Suprapubic skin (tissue), 4 donors: ENCODE results near the genes BCHE and SERPINI1.

DNA sequence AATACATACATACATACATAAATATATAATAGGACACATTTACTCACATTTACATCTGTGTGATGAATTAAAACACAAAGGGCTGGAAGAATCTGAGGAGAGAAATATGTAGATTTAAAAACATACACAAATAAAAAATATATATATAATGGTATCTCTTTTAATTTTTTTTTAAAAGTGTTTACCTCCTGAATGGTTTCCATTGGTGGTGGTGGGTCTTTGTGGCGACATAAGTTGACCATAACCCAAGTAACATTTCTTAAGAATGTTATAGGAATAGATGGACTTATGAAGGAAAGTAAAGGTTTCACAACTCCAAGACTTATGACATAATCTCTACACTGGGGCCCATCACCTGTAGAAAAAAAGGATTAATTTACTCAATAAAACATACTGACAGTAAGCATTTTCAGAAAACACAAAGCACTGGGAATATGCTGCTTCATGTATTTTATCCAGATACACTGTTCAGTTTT, 39.6 kb downstream of the KPNA4 start:
- PRO-cap, result no peak
- RAMPAGE, long total RNA, 4 experiments, result start-site peak on the minus strand in 1 of 4 experiments, centred at position 233 of the sequence, 20 reads per replicate

DNA sequence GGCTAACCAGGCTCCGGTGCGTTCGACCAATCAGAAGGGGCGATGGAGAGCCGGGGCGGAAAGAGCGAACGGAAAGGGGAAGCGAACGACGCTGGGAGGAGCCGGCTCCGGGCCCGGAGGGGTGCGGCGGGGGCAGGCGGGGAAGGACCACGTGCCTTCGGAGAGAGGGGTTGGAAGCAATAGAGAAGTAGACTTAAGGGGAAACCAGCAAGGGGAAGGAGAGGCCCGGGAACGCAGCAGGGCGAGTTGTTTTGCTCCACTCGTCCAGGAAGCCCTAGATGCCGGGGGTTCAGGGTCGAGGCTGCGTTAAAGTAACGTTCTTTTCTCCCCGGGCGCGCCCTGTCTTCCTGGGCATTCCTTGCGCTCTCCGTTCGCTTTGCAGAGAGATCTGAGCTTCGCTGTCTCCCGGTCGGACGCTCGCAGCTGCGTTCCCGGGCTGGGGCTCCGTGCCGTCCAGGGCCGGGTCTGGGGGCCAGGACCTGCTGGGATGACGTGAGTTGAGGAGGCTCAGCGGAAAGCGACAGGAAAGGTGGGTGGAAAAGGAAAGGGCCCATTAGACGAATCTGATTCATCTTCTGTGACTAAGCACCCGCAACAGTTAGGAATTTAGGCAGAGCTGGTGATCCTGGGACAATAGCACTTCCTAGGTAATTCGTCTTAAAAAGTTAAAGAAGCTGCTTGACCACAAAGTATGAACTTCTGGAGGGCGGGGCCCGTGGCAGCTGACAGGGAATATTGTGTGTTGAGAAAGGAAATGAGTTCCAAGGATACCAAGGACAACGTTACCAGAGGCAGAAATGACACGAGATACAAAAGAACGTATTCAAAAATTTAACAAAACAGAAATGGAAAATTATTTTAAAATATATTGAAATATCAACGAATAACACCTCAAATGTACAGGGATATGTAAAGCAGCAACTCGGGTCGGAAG, 521 bp upstream of the KPNA4 start:
- PRO-cap, result bidirectional peak, plus-strand start at position 60 of the sequence, minus-strand start outside the sequence; bidirectional peak, plus-strand start at position 613 of the sequence, minus-strand start at position 467 of the sequence
- RAMPAGE, long total RNA, 4 experiments, result start-site peak on the plus strand in 3 of 4 experiments, centred at positions 172 to 459 of the sequence, 6 to 22 reads per replicate

DNA sequence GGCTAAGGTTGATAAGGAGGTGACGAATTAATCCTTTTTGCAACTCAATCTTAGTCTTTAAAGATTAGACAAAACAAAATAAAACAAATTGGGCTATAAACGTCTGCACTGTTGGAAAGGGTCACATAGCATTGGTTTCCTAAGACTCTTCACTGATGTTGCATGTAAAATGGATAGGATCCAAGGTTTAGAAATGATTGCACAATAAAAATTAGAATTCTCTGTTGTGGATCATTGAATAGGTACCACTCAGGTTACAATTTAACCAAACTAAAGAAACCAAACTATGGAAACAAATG, 34.6 kb upstream of the KPNA4 start:
- PRO-cap, result no peak
- RAMPAGE, long total RNA, 4 experiments, result no peak in any of the 4 experiments

DNA sequence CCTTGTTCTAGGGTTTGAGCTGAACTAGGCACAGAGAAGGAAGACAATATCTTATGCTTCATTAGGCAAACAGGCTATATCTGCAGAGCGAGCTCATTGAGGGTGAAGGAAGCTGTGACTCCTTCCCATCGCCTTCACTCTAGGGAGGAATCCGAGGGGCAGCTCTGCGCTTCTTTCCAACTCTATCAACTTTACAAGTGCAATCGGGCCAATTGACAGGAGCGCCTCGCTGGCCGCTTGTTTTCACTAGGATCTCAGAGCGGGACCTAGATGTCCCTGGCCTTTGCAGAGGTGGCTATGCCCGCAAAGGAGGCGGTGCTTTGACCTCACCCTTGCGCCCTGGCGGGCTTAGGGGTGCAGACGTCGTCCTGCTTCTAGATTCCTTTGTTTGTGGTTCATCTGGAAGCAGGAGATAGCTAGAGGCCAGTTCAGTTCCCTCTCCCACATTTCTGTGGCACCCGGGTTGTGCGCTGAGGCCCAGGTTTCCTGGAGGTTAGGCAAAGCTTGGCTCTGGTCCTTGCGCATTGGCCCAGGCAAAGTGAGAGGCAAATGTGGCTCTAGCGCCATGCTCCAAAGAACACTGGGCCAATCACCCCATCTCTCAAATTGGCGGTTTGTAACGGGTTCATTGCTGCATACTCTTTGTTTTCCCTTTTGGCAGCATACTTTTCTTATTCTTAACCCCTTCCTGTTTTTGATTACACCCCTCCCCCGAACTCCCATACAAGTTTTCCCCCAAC, 1.2 kb downstream of the PPM1L start:
- PRO-cap, result no peak
- RAMPAGE, long total RNA, 4 experiments, result no peak in any of the 4 experiments

DNA sequence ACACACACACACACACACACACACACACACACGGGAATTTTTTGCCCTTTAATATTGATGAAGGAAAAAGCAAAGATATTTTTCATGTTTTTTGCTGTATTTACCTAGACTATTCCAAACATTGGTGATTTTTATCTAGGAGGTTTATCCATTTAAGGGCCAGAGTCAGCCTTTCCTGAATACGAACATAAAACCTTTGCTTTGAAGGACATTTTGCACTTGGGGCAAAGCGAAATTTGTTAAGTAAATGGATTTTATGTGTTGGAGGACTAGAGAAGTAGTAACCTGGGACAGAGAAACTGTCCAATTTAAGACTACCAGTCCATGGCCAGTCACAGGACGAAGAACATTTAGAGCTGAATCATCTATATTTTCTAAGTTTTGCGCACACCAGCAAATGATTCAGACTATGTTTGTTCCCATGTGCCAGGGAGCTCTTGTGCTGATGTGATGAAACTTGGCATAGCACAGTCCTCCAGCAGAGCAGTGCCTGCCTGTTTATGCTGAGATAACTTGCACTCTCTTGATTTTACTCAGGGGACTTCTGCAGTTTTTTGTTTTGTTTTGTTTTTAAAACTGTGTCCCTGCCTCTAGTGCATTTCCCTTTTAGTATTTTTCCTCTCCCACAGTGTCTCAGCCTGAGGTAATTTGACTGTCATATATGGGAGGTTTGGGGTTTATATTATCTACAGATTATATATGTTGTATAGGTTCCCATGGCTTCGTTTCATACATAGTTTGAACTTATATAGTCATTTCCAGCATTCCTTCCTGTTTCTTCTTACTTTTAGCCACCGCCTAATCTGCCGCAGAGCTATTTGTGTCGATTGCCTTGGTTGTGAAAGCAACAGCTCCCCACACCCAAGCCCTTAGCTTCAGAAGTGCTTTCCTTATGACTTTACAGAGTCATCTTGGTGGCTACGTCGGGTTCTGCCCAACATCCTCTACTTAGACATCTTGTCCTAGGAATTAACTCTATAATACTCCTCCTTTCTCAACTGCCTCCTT, 45.4 kb downstream of the PPM1L start:
- PRO-cap, result no peak
- RAMPAGE, long total RNA, 4 experiments, result no peak in any of the 4 experiments

DNA sequence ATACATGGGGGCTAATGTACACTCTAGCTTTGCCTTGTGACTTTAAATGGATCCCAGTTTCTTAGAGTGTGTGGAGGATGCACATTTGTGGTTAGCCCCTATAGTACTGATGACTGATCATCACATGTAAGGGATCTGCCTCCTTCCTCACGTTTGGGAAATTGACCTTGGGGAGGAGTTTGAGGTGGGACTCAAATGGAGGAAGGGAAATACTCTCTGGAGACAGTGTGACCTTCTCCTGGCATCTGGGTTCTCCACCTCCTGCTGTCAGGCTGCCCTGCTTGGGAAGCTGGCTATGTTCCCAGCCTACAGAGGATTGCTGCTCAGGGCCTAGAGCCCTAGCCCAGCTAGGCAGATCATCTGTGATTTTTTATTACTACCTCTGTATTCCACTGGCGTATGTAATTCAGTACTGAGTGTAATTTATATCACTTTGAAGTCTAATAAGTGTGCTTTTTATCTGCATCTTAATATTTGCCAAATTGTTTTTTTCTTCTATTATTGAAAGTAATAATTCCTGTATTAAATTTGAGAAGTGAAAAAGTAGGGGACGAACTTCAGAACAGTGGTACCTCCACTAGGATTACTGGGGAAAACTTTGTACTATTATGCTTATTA, 48.8 kb downstream of the PPM1L start:
- PRO-cap, result no peak
- RAMPAGE, long total RNA, 4 experiments, result no peak in any of the 4 experiments

DNA sequence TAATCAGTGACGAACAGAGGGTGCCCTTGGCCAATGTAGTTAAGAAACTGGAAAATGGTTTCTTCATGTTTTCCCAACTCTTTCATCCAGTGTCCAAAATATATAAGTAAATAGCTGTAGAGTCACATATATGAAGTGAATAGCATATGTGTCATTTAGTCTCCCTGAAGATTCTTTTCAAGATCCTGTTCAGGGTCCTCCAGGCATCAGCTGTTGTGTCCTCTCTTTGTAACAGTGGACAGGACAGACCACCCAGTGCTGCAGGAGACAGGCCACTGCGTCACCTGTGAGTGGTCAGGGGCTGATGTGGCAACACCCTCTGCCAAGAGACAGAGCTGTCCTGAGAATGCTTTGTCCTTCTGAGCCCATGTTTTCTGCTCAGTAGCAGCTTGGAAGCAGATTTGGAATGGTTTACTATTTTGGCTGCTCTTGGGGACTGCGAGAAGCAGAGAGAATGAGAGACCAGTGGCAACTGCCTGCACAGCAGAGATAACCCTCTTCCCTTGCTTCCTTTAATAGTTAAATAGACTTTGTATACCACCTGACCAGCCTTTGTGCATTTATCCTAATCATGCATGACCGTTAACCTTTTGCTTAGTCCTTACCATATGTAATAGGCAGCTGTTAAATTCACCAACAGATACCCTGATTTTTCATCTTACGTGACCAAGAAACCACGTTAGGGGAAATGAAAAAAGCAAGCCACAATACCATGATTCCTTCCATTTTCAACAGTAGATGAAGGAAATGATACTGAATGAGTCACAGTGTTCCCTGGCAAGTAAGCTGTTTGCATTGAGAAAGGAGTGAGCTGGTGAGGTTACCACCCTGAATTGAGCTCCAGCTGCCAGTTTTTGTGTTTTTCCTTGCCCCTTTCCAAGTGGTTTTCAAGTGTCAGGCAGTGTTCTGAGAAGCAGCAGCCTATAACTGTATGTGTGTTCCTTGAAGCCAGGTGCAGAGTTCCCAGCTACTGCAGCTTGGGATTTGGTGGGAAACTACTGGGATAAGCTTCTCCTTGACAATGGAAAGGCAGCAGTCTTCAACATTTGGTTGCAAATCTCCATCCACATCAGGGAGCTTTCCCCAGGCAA, 35.5 kb downstream of the B3GALNT1 start:
- PRO-cap, result no peak
- RAMPAGE, long total RNA, 4 experiments, result no peak in any of the 4 experiments

DNA sequence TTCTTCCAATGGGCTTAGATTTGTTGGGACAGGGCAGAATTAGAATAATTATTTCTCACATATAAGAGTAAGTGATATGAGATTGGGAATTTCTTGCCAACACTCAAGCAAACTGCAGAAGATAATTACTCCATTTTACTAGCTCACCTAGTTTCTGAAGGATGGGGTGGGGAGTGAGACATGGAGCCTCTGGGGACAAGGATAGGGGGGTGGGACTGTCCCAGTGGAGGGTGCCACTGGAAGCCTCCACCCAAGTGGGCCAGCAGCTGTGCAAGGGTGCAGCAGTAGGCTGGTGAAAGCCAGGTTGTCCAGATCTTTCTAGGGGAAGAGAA, 28.0 kb downstream of the B3GALNT1 start:
- PRO-cap, result no peak
- RAMPAGE, long total RNA, 4 experiments, result no peak in any of the 4 experiments

- PRO-cap, result no peak
- RAMPAGE, long total RNA, 4 experiments, result start-site peak on the plus strand in 2 of 4 experiments, at chr3:161228714-161228874 at its widest, 7 to 11 reads per replicate
Observed at GRCh38 chr3:161228197-161228999, 7.3 kb downstream of the NMD3 start.

DNA sequence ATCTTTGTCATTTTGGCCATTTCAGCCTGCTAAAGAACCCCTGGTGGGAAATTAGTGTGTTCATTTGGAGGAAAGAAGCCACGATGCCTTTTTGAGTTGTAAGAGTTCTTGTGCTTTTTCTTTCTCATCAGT, 627.6 kb downstream of the SI start:
- PRO-cap, result no peak
- RAMPAGE, long total RNA, 4 experiments, result no peak in any of the 4 experiments

DNA sequence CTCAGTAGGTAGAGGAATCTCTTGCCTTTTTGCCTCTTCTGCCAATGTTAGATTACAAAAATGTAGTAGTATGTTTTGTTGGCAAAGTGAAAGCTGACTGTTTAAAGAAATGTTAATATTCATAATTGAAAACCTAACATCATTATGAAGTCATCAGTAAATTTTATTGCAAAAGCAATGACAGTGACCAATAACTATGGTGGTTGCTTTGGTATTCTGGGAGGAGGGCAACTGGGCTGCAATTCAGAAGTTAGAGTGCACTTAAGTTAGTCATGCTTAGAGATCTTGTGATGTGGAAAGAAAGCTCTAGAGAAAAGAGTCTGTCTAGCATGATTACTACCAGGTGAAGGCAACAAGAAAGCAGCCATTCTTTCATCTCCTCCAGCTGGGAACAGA, 625.7 kb downstream of the SI start:
- PRO-cap, result no peak
- RAMPAGE, long total RNA, 4 experiments, result no peak in any of the 4 experiments

GRCh38 chr3:165837024-165837750, at the start of gene BCHE:
Gene BCHE (minus strand): TSS chr3:165837423.
- PRO-cap, result unidirectional peak, minus-strand start at chr3:165837420; unidirectional peak, minus-strand start at chr3:165837490
- RAMPAGE, long total RNA, 4 experiments, result start-site peak on the minus strand in 2 of 4 experiments, at chr3:165837382-165837465 at its widest, 11 to 38 reads per replicate

GRCh38 chr3:165918562-165918914, 81.3 kb upstream of the BCHE start:
- PRO-cap, result no peak
- RAMPAGE, long total RNA, 4 experiments, result no peak in any of the 4 experiments

DNA sequence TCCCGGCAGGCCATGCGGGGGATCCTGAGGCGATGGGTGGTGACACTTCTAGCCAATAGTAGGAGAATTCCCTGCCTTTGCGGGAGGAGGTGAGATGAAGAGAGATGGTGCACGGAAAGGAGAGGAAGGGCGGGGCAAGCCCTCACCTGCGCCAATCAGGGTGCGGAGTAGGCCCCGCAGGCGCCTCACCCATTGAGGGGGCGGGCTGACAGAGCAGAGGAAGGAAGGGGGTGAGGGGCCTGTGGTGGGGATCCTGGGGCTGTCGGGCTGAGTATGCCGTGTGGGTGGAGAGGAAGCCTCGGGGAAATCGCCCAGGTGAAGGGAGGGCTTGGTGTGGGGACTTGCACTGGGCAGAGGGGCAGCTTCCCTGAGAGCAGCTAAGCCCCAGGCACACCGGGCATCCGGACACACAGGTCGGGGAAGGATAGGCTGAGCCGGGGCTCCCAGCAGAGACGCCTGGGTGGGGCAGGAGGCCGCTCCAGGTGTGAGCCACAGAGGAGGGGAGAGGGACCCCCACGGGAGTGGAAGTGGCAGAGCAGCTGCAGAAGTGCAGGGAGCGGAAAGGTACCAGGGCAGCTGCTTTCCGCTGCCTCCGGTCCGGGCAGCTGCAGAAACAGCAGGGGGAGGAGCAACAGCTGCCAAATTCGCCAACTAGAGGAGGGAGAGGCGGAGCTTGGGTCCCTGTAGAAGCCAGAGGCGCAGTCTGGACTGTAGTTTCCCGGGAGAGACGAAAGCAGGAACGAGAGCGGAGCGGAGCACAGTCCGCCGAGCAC, at the start of gene SERPINI1:
Gene SERPINI1, plus strand, starts transcription at position 711 of the 773 bp plus-strand sequence.
- PRO-cap, result bidirectional peak, plus-strand start at position 216 of the sequence, minus-strand start outside the sequence; bidirectional peak, plus-strand start at position 713 of the sequence, minus-strand start at position 603 of the sequence
- RAMPAGE, long total RNA, 4 experiments, result start-site peak on the plus strand in 3 of 4 experiments, centred at positions 696 to 724 of the sequence, 5 to 25 reads per replicate

DNA sequence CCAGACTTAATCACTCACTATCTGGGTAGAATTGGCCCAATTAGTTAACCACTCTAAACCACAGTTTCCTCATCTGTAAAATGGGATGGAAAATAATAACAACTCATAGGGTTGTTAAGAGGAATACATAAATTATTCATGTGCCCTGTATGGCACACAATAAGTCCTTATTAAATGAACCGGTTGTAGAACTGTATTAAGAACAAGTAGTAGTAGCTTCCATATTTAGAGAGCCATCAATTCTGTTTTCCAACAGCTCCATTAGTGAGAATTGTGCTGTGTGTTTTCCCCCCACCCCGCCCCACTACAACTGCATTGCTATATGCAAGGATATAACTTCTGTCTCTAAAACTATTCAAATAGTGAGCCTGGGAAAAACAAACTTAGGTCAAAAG, 138.8 kb downstream of the SERPINI1 start:
- PRO-cap, result no peak
- RAMPAGE, long total RNA, 4 experiments, result no peak in any of the 4 experiments

DNA sequence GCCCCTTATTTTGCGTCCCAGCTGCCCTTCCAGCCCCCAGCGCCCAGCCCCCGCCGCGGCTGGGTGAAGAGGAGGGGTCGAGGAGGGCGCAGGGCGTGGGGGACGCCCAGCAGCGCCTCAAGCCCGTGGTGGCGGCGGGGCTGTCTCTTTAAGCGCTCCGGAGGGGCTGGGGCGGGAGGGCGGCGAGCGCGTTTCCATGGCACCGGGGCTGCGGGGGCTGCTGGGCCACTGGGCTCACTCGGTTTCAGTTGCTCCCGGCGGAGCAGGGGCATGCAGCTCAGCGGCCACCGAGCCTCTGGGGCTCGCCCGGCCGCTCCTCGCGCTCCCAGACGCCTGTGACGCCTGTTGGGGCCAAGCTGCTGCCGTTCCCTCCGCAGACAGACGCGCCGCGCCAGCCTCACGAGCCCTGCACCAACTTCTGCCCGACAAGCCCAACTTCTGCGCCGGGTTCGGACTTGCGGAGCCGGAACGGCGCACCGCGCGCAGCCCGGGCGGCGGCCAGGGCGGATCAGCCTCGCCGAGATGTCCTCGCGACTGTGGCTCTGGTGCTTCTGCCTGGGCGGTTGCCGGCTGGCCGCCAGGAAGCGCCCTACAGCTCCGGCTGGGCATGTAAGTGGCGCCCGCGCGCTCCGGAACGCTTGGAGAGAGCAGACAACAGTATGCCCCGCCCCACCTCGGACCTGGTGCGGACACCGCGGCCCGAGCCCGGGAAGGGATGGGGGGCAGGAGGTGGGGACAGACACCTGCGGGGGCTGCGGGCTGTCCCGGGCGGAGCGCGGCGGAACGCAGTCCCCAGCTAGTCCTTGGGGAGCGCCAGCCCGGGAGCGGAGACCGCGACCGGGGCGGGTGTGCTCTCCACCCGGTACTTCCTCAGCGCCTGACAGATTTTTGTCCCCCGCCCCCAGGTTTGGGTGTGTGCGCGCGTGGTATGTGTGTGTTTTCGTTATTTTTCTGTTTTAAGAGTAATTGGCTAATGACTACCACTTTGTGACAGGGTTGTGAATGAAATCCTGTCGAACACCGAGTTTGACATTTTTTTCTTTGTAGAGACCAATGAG, 154.0 kb upstream of the GOLIM4 start:
- PRO-cap, result no peak
- RAMPAGE, long total RNA, 4 experiments, result no peak in any of the 4 experiments

DNA sequence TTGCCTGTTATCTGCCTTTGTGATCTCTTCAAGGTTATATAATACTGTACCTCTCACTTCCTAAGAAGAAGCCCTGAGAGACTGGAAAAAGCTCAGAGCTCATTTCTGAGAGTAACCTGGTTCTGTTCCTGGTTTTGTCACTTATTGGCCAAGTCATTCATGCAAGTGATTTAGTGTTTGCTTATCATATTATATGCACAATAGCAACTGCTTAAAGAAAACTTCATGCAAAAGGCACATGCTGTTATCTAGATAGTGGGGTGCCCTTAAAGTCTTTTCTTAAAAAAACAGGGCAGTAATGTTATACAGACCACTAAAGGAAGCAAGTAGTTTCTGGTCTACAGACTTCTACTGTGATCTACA, 782.4 kb upstream of the GOLIM4 start:
- PRO-cap, result no peak
- RAMPAGE, long total RNA, 4 experiments, result no peak in any of the 4 experiments

DNA sequence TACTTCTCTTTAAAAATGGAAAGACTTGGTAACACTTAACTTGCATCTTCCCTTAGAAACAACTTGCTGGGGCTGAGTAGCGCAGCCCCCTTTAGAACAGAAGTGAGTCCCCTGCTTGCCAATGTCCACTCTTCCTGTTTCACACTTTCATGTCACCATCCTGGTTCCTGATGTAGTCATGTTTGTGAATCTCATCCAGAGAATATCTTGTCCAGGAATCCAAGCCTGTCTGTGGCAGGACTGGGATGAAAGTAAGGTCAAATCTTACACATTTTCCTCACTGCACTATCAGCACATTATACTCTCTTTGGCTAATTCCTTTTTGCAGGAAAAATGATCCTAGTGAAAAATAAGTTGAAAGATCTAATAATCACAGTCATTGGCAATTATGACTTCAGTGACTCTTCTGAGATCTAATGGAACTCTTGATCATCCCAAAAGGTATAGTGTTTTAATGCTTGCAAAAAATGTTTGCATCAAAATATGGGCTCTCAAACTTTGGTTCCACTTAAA, 457.5 kb downstream of the MECOM start:
- PRO-cap, result no peak
- RAMPAGE, long total RNA, 4 experiments, result no peak in any of the 4 experiments

GRCh38 chr3:169293202-169293804, 370.2 kb downstream of the MECOM start:
- PRO-cap, result no peak
- RAMPAGE, long total RNA, 4 experiments, result no peak in any of the 4 experiments

DNA sequence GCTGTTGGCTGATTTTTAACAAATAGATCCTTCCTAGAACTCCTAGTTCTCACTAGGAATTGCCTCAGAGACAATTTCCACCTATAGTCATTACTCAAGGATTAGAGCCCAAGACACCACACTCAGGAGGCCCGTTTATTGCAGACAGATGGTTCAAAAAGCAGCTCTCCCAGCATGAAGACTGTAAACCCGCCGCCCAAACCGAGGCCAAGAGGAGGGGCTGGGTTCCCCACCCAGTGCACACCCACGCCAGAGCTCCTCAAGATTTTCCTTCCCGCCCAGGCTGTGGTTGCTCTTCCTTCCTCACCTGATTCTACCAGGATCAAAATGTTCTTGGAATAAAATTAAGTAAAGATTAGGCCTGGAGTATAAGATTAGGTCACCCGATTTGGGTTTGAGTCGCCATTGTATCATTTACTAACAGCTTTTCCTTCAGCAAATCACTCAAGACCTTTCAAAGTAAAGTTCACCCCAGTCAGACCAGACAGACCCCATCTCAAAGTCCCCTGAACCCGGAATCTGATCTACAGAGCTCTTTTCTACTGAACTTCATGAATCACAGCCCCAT, 364.3 kb downstream of the MECOM start:
- PRO-cap, result no peak
- RAMPAGE, long total RNA, 4 experiments, result no peak in any of the 4 experiments